ENCODE data around the genes TSPY3, NLGN4Y and RPS4Y2.

- PRO-cap, 2 experiments: no peak in any of the 2 experiments
Measured at GRCh38 chrY:2887222-2887807, 45.9 kb downstream of the RPS4Y1 start.

DNA sequence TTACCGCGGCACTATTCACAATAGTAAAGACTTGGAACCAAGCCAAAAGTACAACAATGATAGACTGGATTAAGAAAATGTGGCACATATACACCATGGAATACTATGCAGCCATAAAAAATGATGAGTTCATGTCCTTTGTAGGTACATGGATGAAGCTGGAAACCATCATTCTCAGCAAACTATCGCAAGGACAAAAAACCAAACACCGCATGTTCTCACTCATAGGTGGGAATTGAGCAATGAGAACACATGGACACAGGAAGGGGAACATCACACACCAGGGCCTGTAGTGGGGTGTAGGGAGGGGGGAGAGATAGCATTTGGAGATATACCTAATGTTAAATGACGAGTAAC is 184.8 kb upstream of the PCDH11Y start:
- PRO-cap, 2 experiments: no peak in any of the 2 experiments

- PRO-cap, 2 experiments: no peak in any of the 2 experiments
Measured at GRCh38 chrY:7279370-7279923, 367.9 kb upstream of the AMELY start.

- PRO-cap, 2 experiments: no peak in any of the 2 experiments
Measured at GRCh38 chrY:9398148-9398568, at the start of gene TSPY3. TSS of gene TSPY3 (plus strand) at chrY:9398421.

GRCh38 chrY:11102990-11103312 is 1575.3 kb downstream of the TSPY10 start:
- PRO-cap, 2 experiments: no peak in any of the 2 experiments

DNA sequence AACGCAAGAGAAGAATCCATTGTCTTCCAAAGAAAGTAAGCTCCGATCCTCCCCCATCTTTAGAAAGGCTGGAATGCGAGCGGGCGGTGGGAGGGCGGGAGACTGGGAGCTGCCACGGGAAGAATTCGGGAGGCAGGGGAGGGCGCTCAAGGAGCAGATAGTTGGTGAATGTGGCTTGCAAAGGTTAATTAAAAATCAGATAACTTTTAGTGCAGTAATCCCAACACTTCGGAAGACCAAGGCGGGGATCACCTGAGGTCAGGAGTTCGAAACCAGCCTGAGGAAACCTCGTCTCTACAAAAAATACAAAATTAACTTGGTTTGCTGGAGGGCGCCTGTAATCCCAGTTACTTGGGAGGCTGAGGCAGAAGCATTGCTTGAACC is 694 bp downstream of the TMSB4Y start:
- PRO-cap, 2 experiments: no peak in any of the 2 experiments

- PRO-cap, 2 experiments: no peak in any of the 2 experiments
Measured at GRCh38 chrY:14309032-14309299, 215.4 kb upstream of the NLGN4Y start.

GRCh38 chrY:14524077-14525412 is at the start of gene NLGN4Y:
TSS of gene NLGN4Y (plus strand) at chrY:14524529.
- PRO-cap, 2 experiments: no peak in any of the 2 experiments

DNA sequence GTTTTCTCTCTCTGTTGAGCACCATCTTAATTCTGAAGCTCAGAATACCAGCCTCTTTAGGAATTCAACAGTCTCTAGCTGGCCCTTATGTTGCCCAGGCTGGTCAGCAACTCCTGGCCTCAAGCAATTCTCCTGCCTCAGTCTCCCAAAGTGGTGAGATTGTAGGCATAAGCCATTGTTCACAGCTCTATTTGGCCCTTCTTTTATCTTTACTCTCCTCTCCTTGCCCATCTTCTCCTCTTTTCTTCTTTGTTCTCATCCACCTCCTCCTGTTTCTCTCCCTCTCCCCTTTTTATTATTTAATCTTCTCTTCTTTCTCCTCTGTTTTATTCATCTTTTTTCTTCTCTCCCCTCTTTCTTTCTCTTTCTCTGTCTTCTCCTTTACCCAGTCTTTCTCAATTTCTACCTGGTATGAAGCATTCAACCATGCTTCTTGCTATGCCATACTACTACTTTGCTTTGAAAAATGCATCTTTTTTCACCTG is 1268.4 kb downstream of the NLGN4Y start:
- PRO-cap, 2 experiments: no peak in any of the 2 experiments

DNA sequence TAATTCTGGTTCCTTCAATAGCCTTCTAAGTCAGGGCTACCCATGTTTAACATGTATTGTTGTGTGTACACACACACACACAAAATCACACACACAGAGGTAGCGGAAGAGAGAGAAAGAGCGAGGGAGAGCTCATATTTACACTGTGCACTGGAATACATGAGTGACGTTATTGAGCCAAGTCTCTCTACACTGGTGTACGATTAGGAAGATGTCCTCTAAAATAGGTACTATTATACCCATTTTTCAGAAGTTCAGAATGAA is 1343.0 kb downstream of the NLGN4Y start:
- PRO-cap, 2 experiments: no peak in any of the 2 experiments

GRCh38 chrY:20755933-20756248 is at the start of gene RPS4Y2:
TSS of gene RPS4Y2 (plus strand) at chrY:20756108.
- PRO-cap, 2 experiments: no peak in any of the 2 experiments

- PRO-cap, 2 experiments: no peak in any of the 2 experiments
Measured at GRCh38 chrY:21138324-21138778, 372.8 kb upstream of the RBMY1B start.